Jurkat, Clone E6-1 (cell line): ENCODE measurements around a stretch of chr14.

DNA sequence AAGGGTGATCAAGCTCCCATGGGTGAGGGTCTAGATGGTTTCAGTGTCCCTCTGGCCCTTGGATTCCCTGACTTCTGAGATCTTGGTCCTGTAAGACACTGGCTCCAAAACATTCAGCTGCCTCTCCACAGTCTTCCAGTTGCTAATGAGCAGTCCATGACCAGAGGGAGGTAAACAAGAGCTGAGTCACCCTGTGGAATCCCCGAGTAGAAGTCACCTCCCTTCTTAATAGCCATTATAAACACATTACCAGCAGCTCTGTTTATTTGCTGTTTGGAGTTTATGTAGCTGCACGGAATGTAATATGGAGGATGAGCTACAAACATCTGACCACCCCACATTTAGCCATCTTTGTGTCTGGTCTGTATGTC, 37.3 kb upstream of the BDKRB2 start:
- RRBS: no CpG with 5 or more reads among the region's 2 CpGs

GRCh38 chr14:96239596-96240334, 16.2 kb upstream of the BDKRB1 start:
- RRBS: no CpG with 5 or more reads among the region's 14 CpGs

DNA sequence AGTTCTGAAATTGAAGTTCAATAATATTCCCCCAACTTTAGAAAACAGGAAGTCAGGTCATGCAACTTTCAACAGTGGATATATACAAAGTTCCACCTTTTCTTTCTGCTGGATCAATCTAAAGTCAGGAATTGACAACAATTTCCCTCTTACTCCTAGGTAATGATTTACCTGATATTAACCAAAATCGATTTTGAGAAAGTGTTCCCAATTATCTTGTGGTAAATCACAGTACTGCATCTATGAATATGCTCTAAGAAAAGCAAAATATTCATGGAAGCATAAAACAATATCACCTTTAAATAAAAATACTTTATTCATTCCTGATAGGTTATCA, 28.4 kb downstream of the BDKRB1 start:
- RRBS: no CpG with 5 or more reads among the region's 1 CpG

DNA sequence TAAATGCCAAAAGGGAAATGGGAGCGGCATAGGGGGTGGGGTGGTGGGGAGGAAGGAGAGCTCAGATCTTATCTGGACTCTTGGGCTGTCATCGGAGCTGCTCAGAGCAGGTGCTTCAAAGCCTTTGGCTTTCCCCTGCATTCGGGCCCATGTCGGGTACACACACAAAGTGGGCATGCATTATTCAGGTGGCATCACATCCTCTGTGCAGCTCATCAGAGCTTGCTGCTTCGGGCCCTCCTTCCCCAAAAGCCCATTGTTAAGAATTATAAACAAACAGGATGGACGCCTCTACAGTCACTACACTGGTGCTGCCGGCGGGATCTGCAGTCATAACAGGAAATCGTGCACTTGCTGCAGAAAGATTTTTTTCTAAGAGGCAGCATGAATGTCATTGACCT, 805.5 kb downstream of the VRK1 start:
- RRBS: no CpG with 5 or more reads among the region's 9 CpGs

GRCh38 chr14:97724394-97724813, 927.2 kb downstream of the VRK1 start:
- RRBS: no CpG with 5 or more reads among the region's 8 CpGs

DNA sequence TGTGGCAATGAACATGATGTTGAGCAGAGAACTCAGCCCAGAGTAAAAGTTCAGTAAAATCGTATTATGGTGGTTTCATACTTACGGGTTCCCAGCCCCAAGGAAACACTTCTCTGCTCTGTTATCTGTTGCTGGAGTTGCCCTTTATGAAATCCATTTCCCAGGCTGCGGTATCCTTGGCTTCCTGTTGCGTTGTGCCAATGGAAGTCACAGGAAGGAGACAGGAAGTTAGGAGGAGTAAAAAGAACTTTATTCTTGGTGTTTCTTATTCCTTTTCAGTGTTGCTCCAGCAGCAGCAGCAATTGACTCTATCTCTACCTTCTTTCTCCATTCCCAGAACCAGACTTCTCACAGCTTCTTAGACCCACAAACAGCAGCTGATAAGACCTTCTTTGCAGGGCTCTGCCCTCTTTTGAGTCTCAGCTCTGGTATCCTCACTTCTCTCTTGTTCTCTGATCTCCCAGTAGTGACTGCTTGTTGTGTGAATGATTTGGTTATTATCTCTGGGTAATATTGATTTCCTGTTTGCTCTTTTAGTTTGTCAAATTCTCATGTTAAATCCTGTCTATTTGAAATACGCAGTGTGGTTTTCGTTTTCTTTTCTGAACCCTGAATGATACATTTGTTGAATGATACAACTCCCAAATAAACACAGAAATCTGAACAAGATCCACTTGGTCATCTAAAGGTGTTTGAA, 965.4 kb downstream of the VRK1 start:
- RRBS: no CpG with 5 or more reads among the region's 6 CpGs

- RRBS: no CpG with 5 or more reads among the region's 3 CpGs
These were observed 1177.9 kb downstream of the VRK1 start for GRCh38 chr14:97975083-97975577.

- RRBS: no CpG with 5 or more reads among the region's 5 CpGs
These were observed 1096.7 kb downstream of the BCL11B start for GRCh38 chr14:98175221-98175729.

DNA sequence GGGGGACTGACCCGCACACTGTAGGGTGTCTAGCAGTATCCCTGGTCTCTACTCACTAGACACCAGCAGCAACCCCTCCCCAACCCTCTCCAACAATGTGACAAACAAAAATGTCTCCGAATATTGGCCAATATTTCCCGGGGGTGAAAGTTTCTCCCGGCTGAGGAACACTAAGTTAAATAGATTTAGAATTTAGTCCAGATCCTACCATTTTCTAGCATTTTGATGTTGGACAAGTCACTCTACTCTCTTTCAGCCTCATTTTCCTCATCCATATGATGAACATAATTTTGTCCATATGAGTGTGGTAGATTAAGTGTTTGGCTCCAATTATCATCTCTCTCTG, 647.4 kb downstream of the BCL11B start:
- RRBS: no CpG with 5 or more reads among the region's 4 CpGs

DNA sequence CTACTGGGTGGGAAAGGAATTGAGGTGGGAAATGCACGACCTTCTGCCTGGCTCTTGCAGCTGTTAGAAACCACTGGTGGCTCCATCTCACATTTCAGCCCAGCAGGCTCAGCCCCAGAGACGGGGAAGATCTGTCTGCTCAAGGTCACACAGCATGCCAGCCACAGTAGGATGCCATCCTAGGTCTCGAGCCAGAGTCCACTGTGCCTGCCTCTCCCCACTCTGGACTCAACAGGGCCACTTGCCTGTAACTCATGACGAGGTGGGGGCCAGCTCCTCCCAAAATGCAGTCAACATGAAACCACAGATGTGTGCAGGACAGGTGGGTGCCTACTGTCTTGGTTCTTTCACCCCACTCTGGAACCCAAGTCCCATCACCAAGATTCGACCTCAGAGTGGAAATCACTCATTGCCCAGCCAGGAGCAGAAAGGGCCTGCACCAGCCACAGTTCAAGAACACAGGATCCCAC, 23.2 kb downstream of the BCL11B start:
- RRBS: no CpG with 5 or more reads among the region's 5 CpGs

DNA sequence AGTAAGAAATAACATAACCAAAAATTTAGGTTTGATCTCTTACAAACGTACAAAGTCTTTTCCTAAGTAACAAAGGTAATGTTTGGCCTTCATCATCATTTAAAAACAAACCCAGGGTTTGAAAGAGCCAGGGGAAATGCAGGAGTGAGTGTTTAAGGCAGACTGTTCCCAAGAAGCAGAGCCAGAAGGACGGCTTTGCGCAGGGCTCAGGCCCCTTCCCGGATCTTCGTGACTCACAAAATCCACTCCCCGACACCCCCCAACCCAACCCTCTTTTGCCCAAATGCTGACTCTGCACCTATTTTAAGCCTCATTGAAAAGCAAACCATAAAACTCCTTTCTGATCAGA, 67.6 kb downstream of the SETD3 start:
- RRBS: no CpG with 5 or more reads among the region's 6 CpGs

GRCh38 chr14:99525433-99525693, 44.2 kb downstream of the CCNK start:
- RRBS: no CpG with 5 or more reads among the region's 6 CpGs

DNA sequence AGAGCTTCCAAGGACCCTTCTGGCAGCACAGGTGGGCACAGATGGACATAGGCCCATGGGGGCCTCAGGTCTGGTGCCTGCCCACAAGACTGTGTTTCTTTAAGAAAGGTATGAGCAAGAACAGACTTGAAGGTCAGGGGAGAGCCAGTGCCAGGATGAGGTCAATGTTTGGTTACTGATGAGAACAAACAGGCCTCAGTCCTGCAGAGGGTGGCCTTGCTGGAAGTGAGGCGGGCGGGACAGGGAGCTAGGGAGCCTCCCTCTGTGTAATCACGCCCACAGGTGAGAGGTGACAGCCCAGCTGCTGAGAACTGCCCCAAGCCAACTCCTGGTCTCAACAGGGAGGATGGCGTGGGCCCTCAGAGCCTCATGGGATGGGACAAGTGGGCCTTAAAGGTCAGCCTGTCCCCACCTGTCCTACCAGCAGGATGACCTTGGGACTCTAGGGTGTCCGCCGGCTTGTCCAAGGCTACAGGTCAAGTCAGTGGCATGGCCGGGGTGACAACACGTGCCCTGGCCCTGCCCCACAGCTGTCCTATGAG, 49.0 kb downstream of the CCDC85C start:
- RRBS: no CpG with 5 or more reads among the region's 8 CpGs

- RRBS: 78% methylated on average over 1 of the region's 5 CpGs
These were observed 38.7 kb downstream of the CCDC85C start for GRCh38 chr14:99565296-99565802.

- RRBS: no CpG with 5 or more reads among the region's 12 CpGs
These were observed 33.6 kb downstream of the CCDC85C start for GRCh38 chr14:99570394-99570874.

DNA sequence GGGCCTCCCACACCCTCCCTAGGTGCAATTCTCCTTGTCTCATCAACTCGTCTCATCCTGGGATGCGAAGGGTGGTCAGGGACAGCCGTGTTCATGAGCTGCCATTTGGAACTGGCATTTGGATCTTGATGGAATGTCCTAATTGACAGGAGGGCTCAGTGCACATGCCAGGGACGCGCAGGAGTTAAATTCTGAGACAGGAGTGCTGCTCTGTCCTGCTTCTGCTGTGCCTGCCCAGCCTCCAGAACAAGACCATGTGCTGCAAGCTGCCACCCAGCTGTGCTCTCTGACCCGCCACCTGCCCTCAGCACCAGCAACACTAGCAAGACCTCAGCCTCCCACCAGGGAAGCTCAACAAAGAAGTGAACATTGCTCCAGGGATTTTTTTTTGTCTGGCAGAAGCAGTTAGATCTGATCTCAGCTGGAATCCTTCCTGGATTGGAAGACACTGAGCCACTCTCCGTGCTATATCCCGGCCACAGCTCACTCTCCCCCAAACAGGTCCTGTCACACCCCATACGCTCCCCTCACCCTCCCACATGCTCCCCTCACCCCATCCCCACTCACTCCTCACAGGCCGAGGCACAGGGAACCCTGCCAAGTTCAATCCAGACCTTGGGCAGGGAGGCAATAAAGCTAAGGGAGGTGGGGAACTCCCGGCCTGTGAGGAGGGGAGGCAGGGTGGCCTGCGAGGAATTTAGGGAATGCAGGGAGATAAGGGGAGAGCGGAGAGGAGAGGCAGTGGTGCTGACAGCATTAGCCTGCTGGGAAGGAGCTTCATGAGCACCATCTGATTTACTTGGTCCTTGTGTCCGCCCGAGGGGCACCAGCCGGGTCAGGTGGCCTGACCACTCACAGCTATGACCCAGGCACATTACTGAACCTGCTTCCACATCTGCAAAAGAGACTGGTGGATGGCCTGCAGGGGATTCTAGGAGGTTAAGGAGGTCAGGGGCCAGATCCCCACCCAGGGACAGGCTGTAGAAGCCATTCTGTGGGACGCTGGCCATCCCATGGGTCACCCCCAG, 29.8 kb downstream of the CCDC85C start:
- RRBS: no CpG with 5 or more reads among the region's 17 CpGs

DNA sequence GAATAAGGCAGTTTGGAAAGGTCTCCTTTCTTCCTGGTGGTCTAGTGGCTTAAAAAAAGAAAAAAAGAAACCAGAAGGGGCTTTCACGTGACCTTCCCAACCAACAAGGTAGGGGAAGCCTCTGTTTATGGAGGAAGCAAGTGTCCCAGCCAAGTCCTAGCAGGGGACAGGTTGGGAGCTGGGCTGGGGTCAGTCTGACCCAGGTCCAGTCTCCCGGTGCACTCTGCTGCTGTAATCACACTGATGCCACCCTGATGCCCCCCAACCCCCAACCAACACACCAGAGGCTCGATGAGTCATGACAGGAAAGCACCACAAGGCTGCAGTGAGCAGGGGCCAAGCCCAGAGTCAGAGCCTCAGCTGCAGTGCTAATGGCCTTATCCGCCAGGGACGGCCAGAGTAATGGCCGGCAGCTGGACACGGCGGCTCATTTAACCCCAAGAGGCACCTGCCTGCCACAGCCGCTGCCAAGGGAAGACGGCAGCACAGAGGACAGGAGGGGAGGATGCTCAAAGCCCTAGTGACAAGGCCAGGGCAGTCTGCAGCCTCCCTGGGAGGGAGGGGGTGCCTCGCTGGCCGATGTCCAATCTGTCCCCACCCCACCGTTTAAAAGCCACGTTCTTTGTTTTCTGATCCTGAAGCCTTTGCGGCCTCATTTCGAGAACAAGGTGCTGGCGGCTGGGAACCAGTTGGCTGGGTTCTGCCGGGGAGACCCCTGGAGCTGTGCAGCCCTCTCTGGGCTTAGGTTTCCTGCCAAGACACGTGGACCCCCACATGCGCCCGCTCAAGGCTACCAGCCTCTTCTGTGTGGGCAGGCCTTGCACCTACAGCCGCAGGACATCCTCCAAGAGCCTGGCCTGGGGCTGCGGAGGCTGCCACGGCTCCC, 13.2 kb downstream of the CCDC85C start:
- RRBS: no CpG with 5 or more reads among the region's 24 CpGs

DNA sequence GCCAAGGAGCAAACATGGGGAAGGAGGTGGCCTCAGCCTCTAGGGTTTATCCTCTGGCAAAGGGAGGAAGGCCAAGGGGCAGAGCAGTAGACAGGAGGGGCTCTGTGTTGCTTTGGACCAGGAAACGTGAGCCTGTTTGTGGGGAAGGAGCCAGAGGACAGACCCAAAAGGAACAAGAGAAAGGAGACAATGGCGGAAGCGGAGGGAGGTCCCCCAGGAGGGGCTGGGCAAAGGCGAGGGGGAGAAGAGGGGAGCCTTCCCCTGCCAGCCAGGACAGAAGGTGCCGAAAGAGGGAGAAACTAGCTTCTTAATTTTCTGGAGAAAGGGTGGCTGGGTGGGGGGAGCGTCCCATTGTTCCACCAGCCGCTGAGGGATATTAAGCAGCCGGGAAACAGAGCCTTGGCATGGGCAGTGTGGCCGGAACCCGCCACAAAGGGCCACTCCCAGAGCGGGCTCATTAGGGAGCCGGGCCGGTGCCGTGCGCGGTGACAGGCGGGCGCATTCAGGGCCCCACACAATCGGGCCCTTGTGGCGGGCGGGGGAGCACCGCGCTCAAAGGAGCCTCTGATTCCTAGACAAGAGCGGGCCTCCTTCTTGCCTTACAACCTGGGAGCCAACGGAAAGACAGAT, 11.2 kb downstream of the CCDC85C start:
- RRBS: 88% methylated on average over 2 of the region's 25 CpGs

DNA sequence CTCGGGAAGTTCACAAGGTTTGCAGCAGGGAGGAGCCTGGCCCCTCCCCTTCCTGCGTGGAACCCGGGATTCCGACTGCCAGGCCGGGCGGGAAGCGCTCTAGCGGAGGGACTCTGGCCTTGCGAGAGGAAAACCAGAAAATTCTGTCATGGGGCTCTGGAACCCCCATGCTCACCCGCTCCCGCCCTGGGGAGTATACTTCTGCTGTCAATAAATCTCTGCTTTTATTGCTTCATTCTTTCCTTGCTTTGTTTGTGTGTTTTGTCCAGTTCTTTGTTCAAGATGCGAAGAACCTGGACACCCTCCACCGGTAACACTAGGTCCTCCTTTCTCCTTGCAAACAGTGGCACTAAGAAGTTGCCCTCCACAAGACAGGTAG, 98.1 kb upstream of the EVL start:
- RRBS: no CpG with 5 or more reads among the region's 13 CpGs

- RRBS: no CpG with 5 or more reads among the region's 3 CpGs
These were observed 6.4 kb upstream of the EVL start for GRCh38 chr14:100058805-100059242.